ENCODE results near the genes UBE2D3, CISD2, BDH2 and NPNT.

DNA sequence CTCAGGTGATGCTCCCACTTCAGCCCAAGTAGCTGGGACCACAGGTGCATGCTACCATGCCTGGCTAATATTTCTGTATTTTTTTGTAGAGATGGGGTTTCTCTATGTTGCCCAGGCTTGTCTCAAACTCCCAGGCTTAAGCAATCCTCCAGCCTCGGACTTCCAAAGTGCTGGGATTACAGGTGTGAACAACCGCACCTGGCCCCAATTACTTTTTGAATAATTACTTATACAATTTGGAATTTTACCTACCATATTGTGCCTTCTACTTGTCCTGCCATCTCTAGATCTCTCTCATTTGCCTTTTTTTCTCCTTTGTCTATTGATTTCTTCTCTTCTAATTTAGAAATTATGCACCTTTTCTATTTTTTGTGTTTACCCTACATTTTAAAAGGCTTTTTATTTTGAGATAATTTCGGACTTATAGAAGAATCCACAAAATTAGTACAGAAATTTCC is 25.1 kb upstream of the MANBA start:
- PRO-cap: no peak

DNA sequence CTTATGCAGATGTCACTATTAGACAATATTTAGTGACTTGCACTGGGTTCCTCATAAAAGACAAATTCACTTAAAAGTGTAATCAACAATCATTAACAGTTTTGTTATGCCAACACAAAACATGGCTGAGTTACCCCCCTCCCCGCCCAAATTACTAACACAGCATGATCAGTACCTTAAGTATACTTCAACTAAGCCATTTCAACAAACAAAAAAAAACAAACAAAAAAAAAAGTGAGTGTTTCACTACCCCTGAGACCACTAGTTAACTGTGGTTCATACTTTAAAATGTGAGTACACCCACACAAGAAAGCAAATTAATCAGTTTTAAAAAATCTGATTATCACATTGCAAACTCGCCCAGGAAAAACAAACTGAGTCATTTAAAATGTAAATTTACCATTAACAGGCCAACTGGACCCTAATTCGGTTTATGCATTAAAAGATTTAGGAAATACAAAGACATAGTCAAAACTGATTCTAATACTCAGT is 32.9 kb downstream of the UBE2D3 start:
- PRO-cap: no peak

GRCh38 chr4:102805446-102806246 is 21.7 kb downstream of the UBE2D3 start:
- PRO-cap: no peak

- PRO-cap: no peak
Measured at GRCh38 chr4:102815544-102815954, 11.8 kb downstream of the UBE2D3 start.

GRCh38 chr4:102827376-102828216 is at the start of gene UBE2D3:
TSS of gene UBE2D3 (minus strand) at chr4:102827551.
- PRO-cap: bidirectional peak, plus-strand start at chr4:102827641, minus-strand start at chr4:102827551; bidirectional peak, plus-strand start at chr4:102827836, minus-strand start at chr4:102827920; bidirectional peak, plus-strand start at chr4:102828299, minus-strand start at chr4:102827991

- PRO-cap: bidirectional peak, plus-strand start at chr4:102828572, minus-strand start at chr4:102828385
Measured at GRCh38 chr4:102828544-102828661, 1.1 kb upstream of the UBE2D3 start.

DNA sequence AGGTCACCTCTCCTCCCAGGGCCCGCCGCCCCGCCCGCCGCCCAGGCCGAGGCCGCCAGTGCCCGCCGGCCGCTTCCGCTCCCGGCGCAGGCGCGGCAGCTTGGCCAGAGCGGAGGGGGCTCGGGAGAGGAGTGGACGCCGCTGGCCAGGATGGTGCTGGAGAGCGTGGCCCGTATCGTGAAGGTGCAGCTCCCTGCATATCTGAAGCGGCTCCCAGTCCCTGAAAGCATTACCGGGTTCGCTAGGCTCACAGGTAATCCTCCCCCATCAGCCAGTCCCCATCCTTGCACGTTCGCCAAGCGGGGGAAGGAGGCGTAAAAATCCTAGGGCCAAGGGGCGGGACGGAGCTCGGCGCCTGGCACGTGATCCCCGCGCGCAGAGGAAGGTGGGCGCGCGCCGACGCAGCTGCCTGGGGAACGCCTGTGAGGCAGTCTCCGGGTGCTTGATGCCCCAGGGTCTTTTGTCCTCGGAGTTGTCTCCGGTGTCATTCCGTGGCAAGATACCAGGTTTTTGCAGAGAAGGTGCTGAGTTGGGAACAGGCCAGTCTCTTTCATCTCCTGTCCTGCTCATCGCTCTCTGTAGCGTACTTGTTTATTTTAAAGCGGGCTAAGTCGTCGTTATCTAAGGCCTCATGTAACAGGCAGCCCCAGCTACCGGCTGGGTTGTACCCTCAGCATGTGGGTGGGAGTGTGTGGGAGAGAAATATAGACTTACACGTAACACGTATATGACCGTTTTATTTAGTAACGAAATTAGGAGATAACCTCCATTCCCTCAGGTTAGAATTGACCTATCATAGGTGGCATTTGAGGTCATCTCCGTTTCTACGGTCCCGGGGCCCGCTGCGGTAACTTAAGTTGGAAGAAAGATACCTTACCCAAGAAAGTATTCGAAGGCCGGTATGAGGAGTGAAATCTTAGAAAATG is at the start of gene CISD2:
Gene CISD2, plus strand, starts transcription at position 58 of the 926 bp plus-strand sequence.
- PRO-cap: bidirectional peak, plus-strand start at position 107 of the sequence, minus-strand start outside the sequence; bidirectional peak, plus-strand start at position 515 of the sequence, minus-strand start at position 294 of the sequence

DNA sequence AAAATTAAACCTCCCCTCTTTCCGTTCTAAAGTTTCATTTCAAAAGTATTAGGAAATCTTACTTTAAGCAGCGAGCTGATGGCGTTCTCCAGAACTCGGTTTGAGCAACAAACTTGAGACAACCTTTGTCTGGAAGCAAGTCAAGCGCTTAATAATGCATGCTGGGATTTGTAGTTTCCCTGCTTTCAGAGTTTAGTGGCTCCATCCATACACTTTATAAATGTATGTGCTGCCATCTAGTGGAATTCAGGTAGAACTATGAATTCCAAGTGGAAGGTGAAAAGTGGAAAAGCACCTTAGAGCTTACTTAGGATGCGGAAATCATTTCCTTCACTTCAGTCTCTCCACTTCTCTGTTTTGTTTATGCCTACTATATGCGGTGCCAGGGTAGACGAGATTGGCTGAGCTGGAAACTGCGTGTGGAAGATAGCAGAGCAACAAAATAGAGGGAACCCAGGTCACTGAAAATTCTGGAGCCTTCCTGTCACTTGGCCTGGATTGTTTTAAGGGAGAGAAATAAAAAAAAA is at the start of gene BDH2:
Gene BDH2, minus strand, starts transcription at position 114 of the 527 bp plus-strand sequence.
- PRO-cap: unidirectional peak, minus-strand start at position 109 of the sequence

GRCh38 chr4:103256025-103256450 is 57.9 kb upstream of the CENPE start:
- PRO-cap: no peak

GRCh38 chr4:103425355-103426053 is 227.4 kb upstream of the CENPE start:
- PRO-cap: no peak

GRCh38 chr4:104592827-104593291 is 98.2 kb upstream of the CXXC4 start:
- PRO-cap: no peak

- PRO-cap: no peak
Measured at GRCh38 chr4:105145732-105146590, 715 bp upstream of the TET2 start.

- PRO-cap: no peak
Measured at GRCh38 chr4:105157785-105158418, 11.2 kb downstream of the TET2 start.

DNA sequence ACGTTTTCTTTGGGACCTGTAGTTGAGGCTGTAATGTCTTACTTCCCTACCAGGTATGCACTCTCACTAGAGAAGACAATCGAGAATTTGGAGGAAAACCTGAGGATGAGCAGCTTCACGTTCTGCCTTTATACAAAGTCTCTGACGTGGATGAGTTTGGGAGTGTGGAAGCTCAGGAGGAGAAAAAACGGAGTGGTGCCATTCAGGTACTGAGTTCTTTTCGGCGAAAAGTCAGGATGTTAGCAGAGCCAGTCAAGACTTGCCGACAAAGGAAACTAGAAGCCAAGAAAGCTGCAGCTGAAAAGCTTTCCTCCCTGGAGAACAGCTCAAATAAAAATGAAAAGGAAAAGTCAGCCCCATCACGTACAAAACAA is 125.8 kb downstream of the TET2 start:
- PRO-cap: no peak

DNA sequence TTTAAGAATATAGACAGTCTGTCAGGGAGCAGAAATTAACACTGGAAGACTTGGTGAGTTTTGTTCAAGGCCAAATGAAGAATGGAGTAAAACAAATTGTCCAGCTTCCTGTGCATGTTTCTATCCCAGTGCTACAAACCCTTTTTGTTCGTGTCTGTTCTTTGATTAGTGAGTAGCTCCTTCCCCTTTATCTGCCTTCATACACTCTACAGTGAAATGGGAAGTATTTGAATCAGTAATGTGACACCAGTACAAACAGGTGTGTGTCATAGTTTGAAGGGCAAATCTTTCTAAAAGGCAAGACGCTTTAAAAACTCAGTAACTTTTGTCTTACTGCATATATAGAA is 5.8 kb downstream of the ARHGEF38 start:
- PRO-cap: no peak

- PRO-cap: no peak
Measured at GRCh38 chr4:105712242-105712842, 3.8 kb downstream of the GSTCD start.

GRCh38 chr4:105894695-105895760 is at the start of gene NPNT:
TSS of gene NPNT (plus strand) at chr4:105895471.
- PRO-cap: unidirectional peak, plus-strand start at chr4:105895441

GRCh38 chr4:106072407-106073160 is 177.3 kb downstream of the NPNT start:
- PRO-cap: no peak

GRCh38 chr4:107824188-107824377 is 649 bp upstream of the SGMS2 start:
- PRO-cap: no peak

- PRO-cap: no peak
Measured at GRCh38 chr4:107988343-107989463, 986 bp upstream of the HADH start.